Mesenteric fat pad (tissue), 1 donor: ENCODE data around the gene PAX7.

DNA sequence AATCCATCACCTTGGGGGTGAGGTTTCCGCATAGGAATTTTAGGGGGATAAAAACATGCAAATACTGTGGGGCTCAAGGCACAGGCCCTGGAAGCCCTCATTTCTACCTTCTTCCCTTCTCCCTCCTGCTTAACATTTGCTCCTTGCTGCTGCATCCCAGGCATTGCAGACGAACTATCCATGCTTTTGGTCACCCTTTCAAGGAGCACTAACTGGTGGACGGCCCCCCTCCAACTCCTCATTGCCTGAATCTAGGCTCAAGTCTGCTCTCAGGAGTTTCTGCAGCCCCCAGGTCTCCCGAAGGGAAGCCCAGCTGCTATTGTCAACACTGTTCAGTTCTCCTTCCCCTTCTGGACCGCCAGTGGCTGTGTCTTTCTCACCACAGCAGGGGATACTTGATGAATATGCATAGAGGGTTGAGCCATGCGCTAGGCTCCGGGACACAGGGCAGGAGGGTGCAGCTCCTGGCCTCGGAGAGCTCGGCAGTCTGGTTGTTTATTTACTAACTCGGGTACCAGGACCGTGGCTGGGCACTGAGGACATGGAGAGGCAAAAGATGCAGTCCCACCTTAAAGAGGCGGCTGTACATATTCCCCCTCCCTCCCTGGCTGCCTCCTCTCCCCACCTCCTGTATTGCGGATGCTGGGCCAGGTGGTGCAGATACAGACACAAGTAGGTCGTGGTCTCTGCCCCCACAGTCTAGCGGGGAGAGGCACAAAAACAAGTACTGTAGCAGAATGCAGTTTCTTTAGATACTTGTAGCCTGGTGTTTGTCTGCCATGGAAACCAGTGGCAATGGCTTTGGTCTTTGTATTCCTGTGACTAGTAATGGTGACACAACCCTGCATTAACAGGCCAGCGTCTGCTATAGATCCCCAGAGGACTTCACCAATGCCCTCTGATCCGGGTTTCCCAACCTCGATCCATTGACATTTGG, 26.0 kb downstream of the ARHGEF10L start:
- PRO-cap, result no peak

- PRO-cap, result no peak
Observed at GRCh38 chr1:17572113-17572859, 32.8 kb downstream of the ARHGEF10L start.

DNA sequence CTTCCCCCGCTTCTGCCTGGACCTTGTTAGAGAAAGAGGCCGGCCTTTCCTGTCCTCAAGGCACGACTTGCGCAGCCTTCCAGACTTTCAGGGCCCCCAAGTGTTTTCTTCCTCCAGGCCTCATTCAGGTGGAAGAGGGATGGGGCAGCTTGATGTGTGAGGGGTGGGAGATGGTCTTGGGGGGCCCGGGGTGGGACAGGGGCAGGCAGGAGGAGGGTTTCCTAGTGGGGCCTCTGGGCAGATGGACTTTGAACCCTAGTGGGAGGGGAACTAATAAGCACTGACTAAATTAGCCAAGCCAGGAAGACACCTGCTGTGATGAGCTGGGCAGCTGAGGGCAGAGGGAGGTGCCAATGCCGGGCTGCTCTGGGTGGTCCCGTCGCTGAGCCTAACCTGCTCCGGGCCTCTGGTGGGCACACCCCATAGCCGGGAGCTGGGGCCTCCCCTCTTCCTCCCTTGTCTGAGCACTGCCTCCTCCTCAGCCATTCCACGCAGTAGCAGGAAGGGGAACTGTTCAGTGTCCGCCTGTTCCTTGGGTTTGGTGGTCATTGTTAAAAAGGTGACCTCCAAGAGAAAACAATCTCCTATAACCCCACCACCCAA, 36.6 kb downstream of the ARHGEF10L start:
- PRO-cap, result no peak

- PRO-cap, result no peak
Observed at GRCh38 chr1:17595260-17596217, 56.0 kb downstream of the ARHGEF10L start.

GRCh38 chr1:17609377-17609931, 70.0 kb downstream of the ARHGEF10L start:
- PRO-cap, result no peak

DNA sequence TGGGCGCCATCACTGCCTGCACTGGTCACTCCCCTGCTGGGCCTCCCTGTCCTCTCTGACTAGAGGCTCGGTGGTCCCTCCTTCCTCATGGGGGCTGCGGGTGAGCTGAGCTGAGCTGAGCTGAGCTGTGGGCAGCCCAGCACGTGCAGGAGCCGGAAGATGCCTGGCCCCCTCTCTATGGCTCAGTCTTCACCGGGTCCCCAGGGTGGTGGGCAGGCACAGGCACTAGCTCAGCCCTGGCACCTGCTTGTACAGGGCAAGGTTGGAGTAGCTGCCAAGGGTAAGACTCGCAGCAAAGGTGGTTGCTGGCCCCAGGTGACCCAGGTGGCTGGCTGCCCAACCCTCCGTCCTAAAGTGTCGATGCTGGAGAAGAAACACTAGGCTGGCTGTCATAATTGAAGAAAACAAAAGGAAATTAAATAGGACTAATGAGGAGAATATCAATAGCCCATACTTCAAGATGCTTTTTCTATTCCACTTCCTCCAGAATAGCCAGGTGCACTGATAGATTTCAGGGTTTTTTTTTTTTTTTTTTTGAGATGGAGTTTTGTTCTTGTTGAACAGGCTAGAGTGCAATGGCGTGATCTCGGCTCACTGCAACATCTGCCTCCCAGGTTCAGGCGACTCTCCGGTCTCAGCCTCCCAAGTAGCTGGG, 77.1 kb upstream of the ACTL8 start:
- PRO-cap, result no peak

DNA sequence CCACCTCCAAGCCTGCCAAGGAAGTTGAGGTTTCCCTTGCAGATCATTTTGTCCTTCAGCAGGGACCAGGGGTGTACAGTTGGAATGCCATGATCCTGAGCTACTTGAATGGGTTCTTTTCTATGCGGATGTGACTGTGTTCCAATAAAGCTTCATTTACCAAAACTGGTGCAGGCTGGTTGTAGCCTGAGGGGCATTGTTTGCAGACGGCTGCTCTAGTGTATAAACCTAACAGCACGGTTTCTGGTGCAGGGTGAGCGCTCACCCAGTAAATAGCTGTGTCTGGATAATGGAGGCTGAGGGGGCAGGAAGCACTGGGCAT, 72.8 kb upstream of the ACTL8 start:
- PRO-cap, result no peak

DNA sequence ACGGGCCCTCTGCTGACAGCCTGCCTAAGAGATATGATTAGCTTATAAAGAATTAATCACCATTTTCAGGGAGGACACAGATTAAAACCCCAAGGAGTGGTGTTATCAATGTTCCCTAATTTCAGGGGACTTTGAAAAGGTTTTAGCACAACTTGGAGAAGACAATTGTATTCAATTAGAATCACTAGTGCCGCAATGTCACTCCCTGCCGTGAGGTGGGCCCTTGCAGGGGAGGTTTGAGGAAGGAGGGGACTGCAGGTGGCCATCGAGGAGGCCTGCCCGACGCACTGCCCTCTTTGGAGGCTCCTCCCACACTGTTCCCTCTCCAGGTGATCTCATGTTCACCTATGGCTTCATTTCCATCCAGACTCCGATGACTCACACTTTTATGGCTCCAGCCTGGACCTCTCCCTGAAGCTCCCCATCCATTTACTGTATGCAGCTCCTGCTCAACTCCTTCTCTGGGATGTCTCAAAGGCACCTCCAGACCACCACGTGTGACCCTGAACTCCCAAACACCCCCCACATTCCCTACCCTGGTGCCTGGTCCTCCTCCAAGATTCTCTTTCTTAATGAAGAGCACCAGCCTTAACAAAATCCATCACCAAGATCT, 66.9 kb upstream of the KLHDC7A start:
- PRO-cap, result no peak

GRCh38 chr1:18572279-18572517, 58.4 kb upstream of the PAX7 start:
- PRO-cap, result no peak

DNA sequence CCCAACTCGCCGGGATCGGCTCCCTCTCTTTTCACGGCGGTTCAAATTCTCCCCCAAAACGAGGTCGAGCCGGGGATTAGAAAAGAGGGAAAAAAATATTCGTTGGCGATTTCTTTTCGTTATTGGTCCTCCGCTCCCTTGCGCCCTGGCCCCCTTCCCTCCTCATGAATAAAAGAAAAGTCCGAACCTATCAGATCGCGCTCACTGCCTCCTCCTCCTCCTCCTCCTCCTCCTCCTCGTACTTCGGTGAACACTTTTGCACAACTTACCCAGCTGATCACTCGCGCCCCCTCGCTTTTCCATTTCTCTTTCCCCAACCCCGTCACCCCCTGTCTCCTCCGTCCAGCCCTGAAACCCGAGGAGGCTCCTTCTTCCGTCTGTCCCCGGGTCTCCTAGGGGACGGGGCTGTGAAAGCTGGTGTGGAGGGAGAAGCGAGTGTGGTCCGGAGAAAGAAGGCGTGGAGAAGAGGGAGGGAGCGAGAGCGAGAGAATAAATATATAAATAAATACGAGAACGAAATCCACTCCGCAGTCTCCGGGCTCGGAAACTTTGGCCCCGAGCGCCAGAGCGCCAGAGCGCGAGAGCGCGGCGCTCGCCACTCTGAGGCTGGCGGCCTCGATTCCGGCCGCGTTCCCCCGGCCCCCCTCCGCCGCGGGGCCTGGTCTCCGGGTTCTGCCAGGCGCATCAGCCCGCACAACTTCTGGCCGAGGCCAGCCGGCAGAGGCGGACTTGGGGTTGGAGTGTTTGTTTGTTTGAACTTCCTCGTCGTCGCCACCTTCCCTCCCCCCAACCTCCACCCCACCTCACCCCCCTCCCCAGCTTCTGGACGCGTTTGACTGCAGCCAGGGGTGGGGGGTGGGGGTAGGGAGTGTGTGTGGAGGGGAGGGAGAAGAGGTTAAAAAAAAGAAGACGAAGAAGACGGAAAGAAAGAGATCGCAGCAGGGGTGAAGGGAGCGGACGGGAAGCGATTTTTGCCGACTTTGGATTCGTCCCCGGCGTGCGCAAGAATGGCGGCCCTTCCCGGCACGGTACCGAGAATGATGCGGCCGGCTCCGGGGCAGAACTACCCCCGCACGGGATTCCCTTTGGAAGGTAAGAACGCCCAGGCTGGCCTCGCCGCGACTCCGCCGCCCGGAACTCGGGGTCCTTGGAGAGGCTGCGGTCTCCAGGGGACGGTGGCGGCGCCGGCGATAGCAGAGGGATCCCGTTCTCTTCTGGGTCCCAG, at the start of gene PAX7:
PAX7 (plus strand) TSS at position 250 of the 1,225 bp plus-strand sequence.
- PRO-cap, result no peak

DNA sequence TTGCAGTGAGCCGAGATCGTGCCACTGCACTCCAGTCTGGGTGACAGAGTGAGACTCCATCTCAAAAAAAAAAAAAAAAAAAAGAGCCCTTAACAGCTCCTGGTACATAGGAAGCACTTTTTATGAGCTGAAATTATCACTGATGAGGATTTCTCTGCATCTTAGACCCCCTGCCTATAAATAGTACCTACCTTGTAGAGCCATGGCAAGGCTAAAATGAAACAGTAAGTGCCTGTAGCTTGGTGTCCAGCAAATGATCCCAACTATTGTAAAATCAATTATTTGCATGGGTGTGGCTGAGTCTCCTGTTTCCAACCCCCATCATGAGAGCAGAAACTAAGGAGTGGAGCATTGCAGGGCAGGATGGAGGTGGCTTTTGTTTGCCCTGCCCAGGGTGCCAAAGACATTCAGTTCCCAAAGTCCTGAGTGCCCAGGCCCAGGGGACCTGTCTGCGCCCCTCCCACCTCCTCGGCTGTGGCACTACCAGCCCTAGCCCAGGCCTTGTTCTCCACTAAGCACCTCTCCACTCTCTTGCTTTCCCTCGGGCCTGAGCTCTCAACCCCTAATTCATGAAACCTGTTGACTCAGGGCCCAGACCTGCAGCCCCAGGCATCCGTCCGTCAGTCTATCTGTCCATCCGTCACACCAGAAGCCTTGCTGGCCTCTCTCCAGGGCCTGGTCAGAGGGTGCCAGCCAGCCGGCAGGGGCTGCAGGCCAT, 39.5 kb downstream of the PAX7 start:
- PRO-cap, result no peak

GRCh38 chr1:18965655-18966365, 9.3 kb upstream of the IFFO2 start:
- PRO-cap, result no peak

- PRO-cap, result no peak
Observed at GRCh38 chr1:19073220-19073696, 116.8 kb upstream of the IFFO2 start.

DNA sequence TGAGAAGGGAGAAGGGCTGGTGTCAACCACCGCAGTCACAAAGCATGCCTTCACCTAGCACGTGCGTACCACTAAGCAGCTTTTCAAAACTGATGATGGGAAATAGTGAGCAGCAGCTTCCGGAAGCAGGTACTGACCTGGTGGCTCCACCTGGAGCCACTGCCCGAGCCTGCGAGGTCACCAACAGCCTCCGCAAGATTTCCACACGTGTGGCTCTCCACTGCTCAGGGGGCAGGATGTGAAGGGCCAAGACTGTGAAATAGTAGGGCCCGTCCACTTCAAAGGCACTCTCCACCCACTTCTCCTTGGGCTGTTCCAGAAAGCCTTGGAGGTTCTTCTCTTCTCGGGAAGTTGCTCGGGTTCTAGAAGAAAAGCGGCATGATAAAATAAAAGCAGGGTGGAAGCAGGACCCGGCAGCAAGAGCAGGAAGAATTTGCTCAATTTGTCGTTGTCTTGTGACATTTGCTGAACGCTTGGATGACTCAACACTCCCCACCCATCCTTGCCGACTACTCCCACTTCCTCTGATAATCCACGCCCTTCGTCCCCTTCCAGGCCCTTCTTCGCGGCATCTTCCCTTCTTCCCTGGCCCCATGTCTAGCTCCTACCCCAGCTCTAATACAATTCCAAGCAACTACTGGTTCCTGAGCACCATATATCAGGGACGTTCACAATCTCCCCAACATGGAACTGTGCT, 124.9 kb upstream of the IFFO2 start:
- PRO-cap, result no peak

GRCh38 chr1:19098979-19099193, 111.2 kb downstream of the UBR4 start:
- PRO-cap, result no peak

DNA sequence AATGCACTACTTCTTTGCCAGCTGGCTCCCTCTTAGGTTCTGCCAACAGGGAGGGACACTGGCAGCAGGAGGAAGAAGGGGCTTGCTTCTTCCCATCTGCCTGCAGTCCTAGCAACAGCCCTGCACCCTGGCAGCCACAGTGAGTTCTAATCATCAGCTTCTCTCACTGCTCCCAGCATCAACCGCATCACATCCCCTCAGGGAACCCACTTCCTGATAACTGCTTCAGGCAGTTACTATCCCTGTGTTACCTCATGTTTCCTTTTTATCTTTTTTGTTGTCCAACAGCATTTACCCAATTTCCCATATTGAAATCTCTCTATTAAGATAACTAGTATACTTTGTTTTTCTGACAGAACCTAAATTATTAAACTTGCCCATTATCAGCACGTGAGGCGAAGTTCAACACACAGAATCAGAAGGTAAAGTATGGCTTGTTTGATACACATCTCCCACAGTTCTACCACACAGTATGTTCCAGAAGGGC, 86.1 kb downstream of the UBR4 start:
- PRO-cap, result no peak

DNA sequence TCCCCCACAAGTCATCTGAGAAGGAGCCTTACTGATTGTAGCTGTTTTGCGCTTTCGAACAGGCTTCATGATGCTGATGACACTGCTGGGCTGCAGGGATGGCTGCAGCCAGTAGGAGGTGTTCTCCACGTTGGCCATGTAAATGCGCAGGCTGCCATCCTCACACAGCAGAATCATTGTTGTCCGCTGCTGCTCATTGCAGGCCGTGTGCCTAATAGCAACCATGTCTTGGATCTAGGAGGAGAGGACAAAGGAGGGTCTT, 56.9 kb downstream of the UBR4 start:
- PRO-cap, result no peak

GRCh38 chr1:19165030-19165551, 45.0 kb downstream of the UBR4 start:
- PRO-cap, result no peak

DNA sequence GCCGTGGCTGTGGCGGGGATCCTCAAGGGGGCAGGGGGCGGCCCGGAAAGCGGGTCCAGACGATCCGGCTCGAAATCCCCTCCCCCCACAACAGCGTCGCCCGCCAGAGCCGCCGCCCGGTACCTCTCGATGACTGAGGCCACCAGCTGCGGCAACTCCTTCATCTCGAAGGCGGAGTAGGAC, 225 bp downstream of the UBR4 start:
- PRO-cap, result no peak

- PRO-cap, result no peak
Observed at GRCh38 chr1:19269784-19269998, 18.1 kb downstream of the MRTO4 start.